LHCN-M2 (cell line): ENCODE measurements around a stretch of chr1.

DNA sequence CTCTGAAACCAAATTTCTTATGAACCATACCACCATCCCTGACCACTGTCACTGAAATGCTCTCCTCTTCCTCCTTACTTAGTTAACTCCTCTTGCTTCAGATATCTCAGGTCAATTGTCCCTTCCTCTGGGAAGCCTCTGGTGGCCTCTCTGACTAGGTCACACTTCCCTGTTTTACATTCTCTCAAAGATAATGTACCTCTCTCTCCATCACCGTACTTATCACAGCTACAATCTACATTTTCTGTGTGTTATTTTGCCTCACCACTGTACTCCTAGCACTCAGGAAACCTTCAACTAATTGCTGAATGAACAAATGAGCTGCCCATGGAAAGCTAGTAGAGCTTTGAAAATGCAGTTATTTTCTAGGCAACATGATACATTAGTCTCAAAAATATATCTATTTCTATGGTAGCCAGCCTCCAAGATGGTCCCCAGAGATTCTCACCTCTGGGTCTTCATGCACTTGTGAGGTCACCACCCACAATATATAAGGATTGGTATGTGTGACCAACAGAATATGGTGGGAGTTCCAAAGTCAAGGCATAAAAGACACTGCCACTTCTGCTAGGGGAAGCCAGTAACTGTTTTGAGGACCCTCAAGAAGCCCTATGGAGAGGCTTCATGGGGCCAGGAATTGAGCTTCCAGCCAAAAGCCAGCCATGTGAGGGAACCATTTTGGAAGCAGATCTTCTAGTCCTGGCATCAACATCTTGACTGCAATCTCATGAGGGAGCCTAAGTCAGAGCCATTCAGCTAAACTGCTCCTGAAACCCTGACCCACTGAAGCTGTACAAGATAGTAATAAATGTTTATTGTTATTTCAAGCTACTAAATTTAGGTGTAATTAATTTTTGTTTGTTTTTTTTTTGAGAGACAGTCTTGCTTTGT, 32.9 kb downstream of the ACBD3 start:
- RAMPAGE, long total RNA = no peak

DNA sequence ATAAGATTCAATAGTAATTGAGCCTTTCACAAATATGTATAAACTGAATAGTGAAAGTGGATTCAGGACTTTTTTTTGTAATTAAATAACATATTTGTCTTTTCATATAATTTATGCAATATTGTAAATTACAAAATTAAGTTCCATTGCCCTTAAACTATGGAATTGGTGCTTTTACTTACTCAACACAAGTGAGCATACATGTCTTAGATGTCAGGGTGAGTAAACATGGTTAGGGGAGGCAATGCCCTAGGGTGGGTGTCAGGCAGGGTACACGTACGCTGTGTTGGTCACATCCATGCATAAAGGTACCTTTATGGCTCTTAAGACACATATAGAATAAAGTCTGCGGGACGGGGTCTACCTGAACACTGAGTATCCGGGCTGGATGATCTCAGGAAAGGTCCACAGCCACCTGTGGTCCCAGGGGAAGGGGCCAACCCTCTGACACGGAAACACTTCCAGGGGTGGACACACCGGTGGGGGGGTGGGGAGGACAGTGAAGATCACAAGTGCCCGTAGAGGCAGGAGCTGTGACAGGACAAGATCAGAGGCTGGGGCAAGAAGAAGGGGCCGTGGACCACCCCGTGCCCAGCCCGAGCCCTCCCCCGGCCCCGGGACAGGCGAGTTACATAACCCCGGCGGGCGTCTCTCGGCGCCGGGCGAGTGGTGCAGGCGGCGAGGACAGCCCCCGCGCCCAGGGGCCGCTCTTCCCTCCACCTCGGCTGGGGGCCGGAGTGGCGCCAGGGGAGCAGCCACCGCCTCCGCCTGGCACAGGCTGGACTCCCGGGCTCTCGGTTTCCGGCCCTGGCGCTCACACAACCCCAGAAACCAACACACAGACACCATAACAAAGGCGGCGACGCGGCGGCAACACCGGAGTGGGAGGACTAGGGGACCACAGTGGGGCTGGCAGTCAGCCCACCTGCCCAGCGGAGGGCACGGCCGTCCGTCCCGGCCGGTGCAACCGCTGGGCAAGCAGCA, 585 bp downstream of the LIN9 start:
- RAMPAGE, long total RNA = no peak

DNA sequence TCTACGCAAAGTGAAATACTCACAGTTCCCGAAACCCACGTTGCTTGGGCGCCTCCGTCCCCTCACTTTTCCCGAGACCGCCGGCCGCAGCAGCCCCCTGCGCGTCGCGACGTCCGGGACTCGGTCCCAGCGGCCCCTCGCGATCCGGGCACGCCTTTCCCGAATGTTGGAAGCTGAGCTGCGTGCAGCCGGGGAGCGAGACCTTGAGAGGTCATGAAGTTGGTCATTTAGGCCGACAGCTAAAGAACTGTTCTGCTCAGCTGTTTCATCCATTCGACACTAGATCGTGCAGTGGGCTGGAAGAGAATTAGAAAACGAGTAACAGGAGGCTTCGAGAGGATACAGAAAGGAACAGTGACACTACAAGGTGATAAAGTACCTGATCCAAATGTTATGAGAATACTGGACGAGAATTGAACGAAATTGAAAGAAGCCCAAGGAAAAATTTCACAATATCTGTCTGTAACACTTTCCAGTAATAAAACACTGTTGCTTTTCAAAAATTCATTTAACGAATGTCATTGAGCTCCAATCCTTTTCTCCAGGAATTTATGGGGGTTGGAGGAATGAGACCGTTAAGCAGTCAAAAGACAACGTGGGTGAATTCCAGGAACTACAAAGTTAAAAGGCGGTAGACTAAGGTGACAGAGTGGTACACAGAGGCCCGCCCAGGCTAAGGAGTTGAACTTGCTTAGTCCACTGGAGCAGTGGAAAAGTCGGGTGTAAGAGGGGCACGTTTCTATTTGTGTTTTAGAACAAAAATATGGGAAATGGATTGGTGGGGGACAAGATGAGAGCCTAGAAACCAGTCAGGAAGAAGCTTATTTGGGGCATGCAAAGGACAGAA, 862 bp upstream of the LIN9 start:
- RAMPAGE, long total RNA = no peak

- RAMPAGE, long total RNA = no peak
These were observed 17.7 kb downstream of the PARP1 start for GRCh38 chr1:226390152-226390728.

DNA sequence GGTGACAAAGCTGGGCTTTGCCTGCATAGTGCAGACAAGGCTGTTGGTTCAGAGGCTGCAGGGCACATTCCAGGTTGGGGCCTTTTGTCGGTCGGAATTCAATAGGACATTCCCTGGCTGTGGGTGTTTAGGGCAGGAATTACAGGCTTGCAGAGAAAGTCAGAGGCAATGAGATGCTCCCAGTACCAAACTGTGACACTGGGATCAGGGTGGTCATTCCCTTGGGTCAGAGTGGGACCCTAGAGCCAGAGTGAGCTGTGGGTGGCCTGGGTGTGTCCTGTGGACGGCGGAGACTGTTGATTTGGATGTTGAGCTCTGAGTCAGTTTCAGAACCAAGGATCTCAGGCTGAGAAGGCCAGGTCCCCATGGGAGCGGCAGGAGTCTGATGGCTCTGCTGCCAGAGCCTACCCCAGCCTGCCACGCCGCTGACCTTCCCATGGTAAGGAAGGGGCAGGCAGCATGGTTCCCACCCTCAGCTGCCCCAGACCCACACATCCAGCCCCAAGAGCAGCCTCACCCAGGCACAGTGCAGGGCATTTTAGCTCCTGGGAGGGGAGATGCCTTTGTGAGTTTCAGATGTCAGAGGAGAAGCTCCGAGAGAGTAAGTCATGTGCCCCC, 56.3 kb downstream of the STUM start:
- RAMPAGE, long total RNA = no peak

- RAMPAGE, long total RNA = no peak
These were observed 94.6 kb downstream of the STUM start for GRCh38 chr1:226643046-226643619.

GRCh38 chr1:226655113-226655700, 83.9 kb downstream of the ITPKB start:
- RAMPAGE, long total RNA = no peak

GRCh38 chr1:226661556-226662373, 77.3 kb downstream of the ITPKB start:
- RAMPAGE, long total RNA = no peak

- RAMPAGE, long total RNA = no peak
These were observed 30.4 kb downstream of the ITPKB start for GRCh38 chr1:226708256-226709429.

DNA sequence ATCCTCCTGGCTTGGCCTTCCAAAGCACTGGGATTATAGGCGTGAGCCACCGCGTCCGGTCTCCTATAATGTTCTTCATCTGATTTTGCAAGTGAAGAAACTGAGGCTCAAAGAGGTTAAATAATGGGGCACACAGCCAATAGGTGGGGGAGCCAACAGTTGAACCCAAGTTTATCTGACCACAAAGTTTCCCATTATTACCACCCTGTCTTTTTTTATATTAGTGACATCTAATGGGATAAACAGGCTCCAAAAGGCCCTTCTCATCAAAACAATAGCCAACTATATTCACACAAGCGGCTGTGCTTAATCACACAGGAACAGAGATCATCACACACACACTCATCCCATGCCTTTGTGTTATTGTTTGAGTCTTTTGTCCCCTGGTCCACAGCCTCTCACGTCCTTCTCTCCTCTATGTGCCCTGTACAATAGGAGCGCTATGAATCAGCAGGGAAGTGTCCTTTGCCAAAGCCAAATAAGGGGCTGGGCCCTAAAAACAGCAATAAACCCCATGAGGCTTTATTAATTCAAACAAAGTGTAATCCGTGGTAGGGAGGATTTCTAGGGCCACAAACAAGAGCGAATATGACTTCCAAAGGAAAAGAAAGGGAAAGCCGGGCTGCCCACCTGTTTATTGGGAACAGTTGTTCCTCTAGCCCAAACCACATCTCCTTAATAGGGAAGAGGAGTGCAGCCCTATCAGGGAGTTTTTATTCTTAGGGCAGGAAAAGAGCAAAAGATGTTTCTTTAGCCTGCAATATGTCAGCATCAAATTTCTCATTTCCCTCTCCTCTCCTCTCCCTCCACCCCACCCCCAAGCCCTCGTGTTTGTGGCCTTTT, 45.0 kb upstream of the ITPKB start:
- RAMPAGE, long total RNA = no peak

DNA sequence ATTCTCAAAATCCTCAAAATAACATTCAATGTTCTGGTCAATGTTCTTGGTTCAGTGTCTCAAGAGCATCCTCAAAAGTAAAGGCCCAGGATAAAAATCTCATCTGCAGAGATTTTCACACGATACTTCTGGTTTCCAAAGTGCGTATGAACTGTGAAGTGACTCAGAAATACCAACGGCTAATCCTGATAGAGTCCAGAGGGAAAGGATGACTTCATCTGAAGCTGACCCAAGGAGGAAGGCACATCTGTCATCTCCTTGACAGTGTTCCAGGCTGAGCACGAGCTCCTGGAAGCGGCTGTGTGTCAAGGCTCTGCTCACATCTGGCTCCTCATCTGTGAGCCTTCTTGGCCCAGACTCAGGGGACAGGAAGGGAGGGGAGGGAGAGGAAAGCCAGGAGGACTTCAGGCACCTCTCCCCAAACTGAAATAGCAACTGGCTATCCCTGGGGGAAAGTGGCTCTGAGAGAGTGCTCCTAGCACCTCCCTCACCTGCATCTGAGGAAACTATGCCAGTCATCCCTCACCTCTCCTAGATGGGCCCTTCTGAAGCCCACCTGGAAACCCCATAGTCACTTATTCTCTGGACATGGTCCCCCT, 49.1 kb upstream of the PSEN2 start:
- RAMPAGE, long total RNA = no peak

- RAMPAGE, long total RNA = no peak
These were observed 12.5 kb downstream of the PSEN2 start for GRCh38 chr1:226882743-226883507.

DNA sequence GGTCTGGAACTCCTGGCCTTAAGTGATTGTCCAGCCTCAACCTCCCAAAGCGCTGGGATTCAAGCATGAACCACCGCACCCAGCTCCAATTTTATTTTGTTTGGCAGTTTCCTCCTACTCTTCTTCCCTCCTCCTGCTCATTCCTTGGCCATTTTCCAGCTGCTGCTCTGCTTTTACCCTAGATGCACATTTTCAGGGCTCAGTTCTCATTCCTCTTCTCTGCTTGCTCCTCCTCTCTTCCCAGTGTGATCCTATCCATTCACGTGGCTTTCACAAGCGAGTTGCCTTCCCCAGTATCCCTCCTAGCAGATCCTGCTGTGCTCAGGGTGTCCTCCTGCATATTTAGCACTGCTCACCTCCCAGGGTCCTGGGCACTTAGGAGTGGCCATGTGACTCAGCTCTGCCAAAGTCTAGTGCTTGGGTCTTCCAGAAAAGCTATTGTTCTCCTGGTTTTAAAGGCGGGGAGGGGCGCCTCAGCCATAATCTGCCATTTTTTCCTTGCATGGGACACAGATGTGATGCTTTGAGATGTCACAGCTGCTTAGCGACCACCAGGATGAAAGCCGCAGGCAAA, 33.7 kb downstream of the PSEN2 start:
- RAMPAGE, long total RNA = no peak

GRCh38 chr1:226941799-226942340, 1.8 kb downstream of the COQ8A start:
- RAMPAGE, long total RNA = no peak

DNA sequence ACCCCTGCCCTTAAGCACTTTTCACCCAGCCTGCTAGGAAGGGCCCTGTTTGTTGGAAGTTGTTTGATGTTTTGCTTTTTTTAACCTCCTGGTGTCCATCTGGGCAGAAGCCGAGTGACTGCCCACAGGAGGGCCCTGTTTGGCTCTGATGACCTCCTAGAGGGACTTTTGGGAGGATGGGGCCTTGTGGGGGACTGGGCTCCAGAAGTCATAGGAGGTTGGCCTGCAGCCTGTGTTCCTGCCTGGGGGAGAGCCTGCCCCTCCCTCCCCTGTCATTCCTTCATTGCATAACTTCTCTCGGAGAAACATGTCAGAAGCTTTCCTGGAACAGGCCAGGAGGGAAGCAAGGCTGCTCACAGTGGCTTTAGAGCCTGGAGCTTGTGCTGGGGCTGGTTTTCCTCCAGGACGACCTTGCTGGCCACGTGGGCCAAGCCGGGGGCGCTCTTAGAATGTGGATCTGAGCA, 33.9 kb downstream of the COQ8A start:
- RAMPAGE, long total RNA = no peak

DNA sequence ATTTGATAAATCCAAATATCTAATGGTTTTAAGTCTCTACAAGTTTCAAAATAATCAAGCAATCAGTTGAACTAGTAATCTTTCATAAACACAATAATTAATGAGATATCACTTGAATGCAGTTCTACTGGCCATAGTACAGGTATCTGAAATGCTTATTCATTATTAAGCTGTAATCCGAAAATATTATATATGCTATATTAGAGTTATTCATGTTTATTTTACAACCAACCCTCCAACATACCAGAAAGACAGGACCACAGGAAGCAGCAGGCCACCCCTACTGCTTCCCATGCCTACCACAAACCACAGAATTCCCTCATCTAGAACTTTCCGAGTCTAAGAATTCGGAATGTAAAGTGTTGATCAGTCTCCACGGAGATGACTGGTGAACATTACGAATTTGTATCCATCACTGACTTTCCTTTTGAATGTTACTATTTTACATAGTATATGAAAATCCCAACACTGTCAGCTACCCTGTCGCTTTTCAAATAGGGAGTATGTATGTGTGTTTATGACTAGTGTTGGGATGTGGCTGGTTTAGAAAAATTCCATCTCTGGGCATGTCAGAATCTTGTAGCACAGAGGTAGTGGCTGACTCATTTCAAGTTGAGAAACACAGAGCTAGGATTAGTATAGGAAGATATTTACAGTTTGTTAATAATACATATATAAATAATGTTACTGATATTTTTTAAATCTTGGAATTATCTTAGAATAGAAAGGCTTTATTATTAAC, 118.2 kb downstream of the COQ8A start:
- RAMPAGE, long total RNA = no peak

DNA sequence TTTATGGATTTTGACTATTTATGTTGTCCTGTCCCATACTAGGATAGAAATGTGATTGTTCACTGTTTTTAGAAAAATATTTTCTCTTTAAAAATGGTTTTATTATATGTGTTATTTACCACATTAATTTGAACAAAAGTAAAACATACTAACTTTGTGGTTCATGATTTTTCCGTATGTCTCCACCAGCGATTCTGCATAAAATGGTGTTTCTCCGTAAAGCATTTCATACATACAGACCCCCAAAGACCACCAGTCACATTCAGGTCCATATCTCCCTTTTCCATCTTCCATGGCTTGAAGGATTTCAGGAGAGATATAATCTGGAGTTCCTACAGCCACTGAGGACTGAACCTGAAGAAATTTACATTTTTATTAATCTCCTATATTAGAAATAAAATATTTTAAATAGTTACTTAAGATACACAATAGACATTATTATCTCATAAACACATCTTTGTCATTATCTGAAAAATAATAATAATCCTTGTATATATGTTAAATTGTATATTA, 171.0 kb downstream of the CDC42BPA start:
- RAMPAGE, long total RNA = no peak

GRCh38 chr1:227285498-227286253, 32.6 kb downstream of the CDC42BPA start:
- RAMPAGE, long total RNA = no peak

DNA sequence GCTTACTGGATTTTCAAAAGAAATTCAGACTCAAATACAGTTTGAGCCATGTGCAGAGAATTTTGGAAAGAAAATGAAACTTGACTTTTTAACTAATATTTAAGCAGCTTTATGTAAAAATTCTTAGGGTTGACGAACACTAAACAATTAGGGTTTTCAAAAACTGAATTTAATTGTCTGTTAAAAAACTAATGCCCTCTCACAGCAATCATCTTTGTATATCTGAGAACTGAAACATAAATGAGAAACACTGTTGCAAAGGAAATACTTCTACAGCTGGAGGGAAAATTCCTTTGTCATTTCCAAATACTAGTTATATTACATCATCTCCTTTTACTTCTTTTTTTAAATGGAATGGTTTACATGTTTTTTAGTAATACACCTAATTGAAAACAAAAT, 19.2 kb downstream of the CDC42BPA start:
- RAMPAGE, long total RNA = no peak

- RAMPAGE, long total RNA = no peak
These were observed 2.2 kb upstream of the CDC42BPA start for GRCh38 chr1:227320504-227320928.